Mesenchymal stem cell of adipose (primary cell): ENCODE measurements around the genes PTPN18 and AMER3.

DNA sequence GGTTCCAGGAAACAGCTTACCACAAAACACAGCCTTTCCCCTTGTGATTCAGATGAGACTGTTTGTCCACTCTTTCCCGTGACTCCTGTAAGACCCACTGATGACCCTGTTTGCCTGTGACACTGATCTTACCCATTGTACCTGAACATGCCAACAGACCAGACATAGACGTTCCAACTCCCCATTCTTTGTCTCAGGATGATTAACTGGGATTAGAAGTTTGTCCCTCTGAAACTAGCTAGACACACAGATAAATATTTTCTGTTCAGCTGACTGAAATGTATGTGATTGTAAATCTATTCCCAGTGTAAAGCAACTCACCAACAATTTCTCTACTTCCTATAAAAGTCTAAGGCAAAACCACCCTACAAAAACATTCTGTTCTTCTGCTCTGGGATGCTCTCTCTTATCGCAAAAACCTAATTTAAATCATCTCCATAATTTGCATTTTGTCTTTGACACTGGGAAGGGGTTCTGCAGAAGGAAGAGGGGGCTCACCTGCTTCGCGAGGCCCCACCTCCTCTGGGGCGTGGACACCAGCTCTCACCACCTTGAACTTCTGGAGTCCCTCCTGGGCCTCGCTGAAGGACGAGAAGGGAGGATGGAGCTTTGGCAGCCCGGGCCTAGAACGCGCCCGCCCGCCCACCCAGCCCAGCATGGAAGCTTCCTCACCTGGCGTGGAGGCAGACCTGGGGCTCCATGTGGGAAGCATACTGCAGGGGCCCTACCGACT is 629 bp downstream of the CCDC115 start:
- CAGE, long polyA plus RNA, result no peak

GRCh38 chr2:130346561-130347156 is 4.0 kb downstream of the IMP4 start:
- CAGE, long polyA plus RNA, result no peak

DNA sequence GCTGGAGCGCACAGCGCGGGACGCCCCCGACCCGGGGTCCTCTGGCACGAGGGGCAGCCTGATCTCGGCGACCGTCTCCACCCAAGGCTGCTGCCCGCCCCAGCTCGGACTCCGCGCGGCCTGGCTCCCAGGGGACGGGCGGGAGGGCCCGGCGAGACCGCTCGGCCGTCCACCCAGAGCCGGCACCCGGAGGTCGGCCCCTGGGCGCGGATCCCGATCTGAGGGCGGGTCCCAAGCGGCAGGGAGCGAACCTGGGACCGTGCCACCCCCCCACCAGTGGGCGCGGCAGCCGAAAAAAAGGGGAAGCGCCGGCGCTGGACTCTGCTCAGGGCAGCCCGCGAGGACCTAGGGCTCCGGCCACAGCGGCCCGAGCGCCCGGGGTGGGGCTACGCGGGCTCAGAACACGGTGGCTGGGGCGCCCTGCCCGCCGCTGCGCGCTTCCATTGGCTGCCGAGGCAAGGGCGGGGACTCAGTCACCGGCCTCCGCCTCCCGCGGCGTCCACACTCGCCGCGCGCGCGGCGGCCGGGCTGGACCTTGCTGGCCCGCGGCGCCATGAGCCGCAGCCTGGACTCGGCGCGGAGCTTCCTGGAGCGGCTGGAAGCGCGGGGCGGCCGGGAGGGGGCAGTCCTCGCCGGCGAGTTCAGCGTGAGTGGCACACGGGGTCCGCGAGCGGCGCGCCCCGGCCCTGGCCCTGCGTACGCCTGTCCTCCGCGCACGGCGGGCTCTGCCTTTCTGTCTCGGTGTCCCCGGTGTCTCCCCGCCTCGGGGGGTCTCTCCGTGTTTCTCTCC is at the start of gene PTPN18:
TSS of gene PTPN18 (plus strand) at position 502 of the 790 bp plus-strand sequence.
- CAGE, long polyA plus RNA, result no peak

DNA sequence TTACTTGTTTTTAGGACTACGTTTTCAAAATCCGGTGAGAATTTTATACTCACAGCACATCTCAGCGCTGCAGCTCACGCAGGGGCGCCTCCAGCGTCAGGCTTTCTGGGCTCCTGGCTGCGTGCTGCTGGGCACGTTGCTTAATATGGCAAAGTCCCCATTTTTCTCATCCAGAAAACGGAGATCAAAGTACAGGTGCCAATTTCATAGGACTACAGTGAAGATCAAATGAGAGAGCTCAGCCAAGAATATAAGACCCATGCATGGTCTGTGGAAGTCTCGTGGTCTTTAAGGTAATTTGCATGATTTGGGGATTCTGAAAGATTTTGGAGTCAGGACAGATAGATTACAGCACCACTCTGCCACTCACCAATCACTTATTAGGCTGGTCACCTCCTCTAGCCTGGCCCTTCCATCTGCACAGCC is 36.2 kb downstream of the PTPN18 start:
- CAGE, long polyA plus RNA, result no peak

- CAGE, long polyA plus RNA, result no peak
Observed at GRCh38 chr2:130755171-130756190, at the start of gene AMER3. Gene AMER3, plus strand, starts transcription at chr2:130755540.

DNA sequence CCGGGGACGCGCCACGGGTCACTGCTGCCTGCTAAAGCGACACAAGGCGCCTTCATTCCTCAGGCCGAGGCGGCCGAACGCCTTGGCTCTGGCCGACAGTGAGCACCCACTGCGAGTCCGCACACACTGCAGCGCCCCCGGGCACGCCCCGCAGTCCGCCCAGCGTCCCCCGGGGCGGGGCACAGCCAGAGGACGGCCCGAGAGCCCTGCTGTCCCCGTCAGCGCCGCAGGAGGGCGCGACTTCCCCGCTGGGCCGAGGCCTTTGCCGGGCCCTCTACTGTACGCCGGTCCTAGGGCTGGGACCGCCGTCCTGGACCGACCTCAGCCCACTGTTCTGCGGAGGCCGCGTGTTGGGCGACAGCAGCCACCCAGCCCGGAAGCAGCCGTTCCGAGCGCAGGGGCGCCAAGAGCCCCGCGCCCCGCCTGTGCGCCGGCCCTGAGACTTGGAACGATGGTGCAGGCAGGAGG is 38.8 kb upstream of the ARHGEF4 start:
- CAGE, long polyA plus RNA, result no peak

GRCh38 chr2:130963692-130964576 is 127.2 kb downstream of the ARHGEF4 start:
- CAGE, long polyA plus RNA, result no peak

- CAGE, long polyA plus RNA, result no peak
Observed at GRCh38 chr2:130967037-130967253, 126.3 kb downstream of the FAM168B start.

GRCh38 chr2:131050008-131050491 is 43.2 kb downstream of the FAM168B start:
- CAGE, long polyA plus RNA, result no peak

DNA sequence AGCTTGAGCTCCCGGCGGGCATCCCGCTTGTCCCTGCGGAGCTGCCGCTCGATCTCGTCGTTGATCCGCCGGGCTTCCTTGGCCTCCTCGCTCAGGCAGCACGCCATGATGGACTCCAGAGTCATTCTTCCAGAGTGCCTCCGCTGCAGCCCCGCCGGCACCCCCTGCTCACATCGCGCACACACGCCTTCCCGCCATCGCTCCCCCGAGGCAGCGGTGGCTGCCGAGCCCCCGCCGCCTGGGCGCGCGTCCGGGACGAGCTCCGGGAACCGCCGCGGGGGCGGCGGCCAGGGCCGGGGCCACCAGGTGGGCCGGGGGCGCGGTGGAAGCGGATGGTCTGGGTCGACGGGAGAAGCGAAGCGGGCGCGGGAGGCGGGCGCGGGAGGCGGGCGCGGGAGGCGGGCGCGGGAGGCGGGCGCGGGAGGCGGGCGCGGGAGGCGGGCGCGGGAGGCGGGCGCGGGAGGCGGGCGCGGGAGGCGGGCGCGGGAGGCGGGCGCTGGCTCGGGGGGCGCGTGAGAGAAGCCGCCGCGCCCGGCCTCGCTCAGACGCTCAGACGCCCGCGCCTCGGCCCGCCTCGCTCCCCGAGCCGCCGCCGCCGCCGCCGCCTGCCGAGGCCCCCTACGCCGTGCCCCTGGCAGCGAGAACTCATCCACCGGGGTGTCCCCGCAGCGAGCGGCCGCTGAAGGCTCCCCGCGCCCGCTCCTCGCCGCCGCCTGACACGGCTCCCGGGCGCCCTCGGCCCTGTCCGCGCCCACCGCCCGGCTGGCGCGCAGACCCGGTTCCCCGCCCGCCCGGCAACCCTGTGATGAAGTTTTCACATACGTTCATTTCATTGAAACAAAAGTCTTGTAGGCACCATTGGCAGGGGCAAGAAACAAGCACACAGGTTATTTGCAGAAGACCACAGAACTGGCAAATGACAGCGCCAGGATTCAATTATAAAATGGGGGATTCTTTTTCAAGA is 50.9 kb upstream of the TUBA3D start:
- CAGE, long polyA plus RNA, result no peak

GRCh38 chr2:131493226-131493990 is 1.2 kb upstream of the MZT2A start:
- CAGE, long polyA plus RNA, result no peak

DNA sequence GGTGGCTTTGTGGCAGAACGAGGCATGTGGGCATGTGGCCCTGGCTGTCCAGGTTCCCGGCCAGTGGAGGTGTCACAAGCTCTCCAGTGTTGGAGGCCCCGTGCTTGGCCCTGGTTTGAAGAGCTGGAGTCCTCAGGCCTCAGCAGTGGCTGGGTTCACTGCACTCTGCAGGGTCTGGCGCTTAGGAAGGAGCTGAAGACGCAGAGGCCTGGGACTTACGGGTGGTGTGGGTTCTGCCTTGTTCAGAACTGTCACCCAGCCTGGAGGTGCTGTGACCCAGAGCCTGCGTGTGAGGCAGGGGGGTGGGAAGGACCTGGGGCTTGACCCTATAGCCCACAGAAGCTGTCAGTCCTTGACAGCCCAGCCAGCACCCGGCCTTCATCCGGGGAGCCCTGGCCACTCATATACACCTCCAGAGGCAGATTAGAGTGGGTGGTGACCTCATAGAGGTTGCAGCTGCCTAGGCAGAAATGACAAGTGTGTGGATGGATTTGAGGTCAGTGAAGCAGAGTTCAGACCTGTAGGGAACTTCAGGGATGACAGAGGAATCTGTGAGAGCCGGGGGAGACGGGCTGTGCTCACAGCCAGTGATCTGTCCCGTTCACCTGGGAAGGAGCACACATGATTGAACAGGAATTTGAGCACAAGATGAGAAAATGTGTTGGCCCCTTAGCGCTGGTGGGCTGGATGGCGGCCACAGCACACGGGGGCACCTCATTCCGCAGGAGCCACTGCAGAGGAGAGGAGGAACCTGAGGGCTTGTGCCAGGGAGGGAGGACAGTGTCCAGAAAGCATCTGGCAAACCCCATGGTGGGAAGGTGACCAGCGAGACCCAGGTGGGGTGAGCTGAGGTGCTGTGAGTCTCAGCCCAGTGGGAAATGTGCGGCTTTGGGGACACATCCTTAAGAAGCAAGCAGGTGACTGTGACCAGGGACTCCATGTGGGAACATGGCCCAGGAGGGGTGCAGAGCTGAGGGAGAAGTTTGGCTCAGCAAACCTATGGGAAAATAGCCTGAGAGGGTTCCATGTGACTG is 15.4 kb upstream of the CCDC74A start:
- CAGE, long polyA plus RNA, result no peak

GRCh38 chr2:131725582-131726281 is 198.0 kb downstream of the CCDC74A start:
- CAGE, long polyA plus RNA, result no peak

GRCh38 chr2:132267287-132267708 is 105.5 kb upstream of the ANKRD30BL start:
- CAGE, long polyA plus RNA, result no peak

DNA sequence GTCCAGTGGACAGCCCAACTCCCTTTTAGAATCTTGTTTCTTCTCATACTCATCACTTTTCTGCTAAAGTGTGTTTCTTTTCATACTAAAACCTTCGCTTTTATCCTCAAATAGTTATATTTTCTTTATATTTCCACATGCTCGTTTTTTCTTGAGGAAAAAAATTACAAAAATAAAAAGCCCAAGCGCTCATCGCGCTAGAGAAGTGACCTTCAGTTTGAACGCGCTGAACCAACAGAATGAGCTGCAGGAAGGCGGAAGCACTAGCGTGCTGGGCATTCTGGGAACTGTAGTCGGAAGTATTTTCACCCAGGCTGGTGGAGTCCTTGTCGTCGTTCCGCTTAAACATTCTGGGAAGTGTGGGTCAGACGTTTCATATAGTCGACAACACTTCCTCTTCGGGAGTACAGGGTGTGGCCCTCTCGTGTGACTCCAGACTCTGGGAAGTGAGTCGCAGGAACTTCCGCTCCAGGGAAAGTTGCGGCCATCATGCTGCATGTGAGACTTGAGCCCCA is 84.3 kb upstream of the GPR39 start:
- CAGE, long polyA plus RNA, result no peak

DNA sequence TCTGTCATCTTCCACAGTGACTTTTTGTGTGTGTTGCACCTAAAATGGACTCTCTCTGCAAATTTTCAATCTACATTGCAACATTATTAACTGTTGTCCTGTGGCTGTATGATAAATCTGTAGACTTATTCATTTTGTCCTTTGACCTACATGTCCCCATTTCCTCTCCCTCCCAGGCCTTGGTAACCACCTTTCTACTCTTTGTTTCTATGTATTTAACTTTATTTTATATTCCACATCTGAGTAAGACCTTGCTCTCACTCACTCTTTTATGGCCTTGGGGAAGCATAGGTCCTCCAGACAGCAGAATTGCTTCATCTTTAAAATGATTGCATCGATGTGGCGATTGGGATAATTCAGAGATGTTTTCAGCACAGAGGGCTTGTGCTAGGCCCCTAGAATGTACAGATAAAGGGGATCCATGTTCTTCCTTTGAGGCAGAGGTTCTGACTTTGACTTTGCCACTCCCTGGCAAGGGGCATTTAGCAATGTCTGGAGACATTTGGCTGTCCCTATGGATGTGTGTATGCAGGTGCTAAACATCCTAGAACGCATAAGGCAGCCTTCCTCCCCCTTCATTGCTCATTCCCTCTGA is 1.4 kb upstream of the GPR39 start:
- CAGE, long polyA plus RNA, result no peak

GRCh38 chr2:132543110-132543947 is 126.7 kb downstream of the LYPD1 start:
- CAGE, long polyA plus RNA, result no peak

- CAGE, long polyA plus RNA, result no peak
Observed at GRCh38 chr2:132620945-132621318, 49.1 kb downstream of the LYPD1 start.

DNA sequence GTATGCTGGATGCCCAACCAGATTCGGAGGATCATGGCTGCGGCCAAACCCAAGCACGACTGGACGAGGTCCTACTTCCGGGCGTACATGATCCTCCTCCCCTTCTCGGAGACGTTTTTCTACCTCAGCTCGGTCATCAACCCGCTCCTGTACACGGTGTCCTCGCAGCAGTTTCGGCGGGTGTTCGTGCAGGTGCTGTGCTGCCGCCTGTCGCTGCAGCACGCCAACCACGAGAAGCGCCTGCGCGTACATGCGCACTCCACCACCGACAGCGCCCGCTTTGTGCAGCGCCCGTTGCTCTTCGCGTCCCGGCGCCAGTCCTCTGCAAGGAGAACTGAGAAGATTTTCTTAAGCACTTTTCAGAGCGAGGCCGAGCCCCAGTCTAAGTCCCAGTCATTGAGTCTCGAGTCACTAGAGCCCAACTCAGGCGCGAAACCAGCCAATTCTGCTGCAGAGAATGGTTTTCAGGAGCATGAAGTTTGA is 24.8 kb downstream of the LYPD1 start:
- CAGE, long polyA plus RNA, result no peak

GRCh38 chr2:133972782-133973408 is 281.0 kb upstream of the MGAT5 start:
- CAGE, long polyA plus RNA, result no peak